Cardiac fibroblast (primary cell): ENCODE measurements around the genes FLVCR2 and TGFB3.

DNA sequence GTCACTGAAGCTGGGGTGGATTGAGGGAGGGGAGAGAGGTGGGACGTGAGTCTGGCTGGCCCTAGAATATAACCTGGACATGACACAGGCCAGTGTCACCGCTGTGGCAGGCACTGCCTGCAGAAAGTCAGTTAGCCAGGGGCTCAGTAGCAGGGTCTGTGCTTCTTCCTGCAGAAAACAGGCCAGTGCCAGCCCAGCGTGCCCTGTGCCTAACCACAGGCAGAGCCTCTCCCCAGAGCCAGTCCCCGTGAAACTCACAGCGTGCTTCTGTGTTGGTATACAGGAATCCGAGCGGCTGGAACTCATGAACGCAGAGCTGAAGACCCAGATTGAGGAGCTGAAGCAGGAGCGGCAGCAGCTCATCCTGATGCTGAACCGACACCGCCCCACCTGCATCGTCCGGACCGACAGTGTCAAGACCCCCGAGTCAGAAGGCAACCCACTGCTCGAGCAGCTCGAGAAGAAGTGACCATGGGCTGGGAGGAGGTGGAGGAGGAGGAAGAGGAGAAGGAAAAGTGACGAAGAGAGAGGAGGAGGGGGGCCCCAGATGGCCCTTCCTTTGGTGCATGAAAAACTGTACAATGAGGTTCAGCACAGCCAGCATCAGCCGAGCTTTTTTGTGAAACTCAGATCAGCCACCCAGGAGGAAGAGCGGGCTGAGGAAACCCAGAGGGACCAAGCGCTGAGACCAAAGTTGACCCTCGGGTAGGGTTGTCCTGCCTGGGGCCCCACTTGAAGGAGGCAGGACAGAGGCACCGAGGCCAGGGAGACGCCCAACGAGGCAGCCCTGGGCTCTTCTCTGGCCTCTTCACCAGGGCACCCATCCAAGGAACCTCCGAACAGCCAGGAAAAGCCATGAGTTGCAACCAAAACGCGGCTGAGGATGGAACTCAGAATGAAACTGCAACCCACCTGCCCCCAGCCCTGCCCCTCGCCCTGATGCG lies 41.5 kb downstream of the JDP2 start:
- RRBS: no CpG with 5 or more reads among the region's 30 CpGs

GRCh38 chr14:75578287-75579327 lies at the start of gene FLVCR2:
Gene FLVCR2, plus strand, starts transcription at chr14:75578620.
- RRBS: 4% methylated on average over 17 of the region's 62 CpGs

DNA sequence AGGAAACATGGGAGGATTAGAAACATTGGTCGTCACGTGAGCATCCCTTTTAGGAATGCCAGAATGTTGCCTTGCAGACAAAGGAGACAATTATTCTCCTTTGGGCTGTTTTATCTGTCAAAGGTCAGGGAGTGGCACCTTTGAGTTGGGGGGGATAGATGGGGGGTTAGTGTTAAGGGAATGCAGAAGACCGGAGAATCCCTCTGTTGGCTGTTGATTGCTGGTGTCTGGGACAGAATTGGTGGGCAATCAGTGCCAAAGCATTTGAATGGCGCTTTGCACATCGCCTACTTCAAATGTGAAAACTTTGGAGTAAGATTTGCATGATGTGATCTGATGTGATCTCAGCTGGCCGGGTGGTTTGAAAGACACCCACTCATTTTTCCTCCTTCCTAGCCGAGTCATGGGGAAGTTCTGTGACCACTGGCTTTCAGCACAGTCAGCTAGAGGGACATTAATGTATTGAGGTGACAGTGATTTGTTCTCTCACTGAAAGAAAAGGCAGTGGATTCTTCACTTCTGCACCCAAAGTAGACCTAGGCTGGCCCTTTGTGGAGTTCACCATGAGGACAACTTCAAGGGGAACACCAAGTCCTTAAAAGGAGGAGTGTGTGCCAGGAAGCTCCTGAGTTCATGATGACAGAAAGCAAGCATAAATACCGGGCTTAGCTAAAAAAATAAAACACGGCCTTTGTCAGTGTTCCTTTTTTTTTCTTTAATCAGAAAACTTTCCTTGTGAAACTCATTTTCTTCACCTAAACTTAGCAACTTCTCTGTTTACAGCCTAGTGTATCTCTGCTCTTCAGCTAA lies 31.5 kb downstream of the FLVCR2 start:
- RRBS: no CpG with 5 or more reads among the region's 9 CpGs

- RRBS: no CpG with 5 or more reads among the region's 5 CpGs
These were observed 35.9 kb downstream of the FLVCR2 start for GRCh38 chr14:75614242-75614740.

- RRBS: no CpG with 5 or more reads among the region's 1 CpG
These were observed 41.1 kb downstream of the ERG28 start for GRCh38 chr14:75619595-75619905.

- RRBS: no CpG with 5 or more reads among the region's 10 CpGs
These were observed 84.1 kb downstream of the TTLL5 start for GRCh38 chr14:75745053-75745611.

DNA sequence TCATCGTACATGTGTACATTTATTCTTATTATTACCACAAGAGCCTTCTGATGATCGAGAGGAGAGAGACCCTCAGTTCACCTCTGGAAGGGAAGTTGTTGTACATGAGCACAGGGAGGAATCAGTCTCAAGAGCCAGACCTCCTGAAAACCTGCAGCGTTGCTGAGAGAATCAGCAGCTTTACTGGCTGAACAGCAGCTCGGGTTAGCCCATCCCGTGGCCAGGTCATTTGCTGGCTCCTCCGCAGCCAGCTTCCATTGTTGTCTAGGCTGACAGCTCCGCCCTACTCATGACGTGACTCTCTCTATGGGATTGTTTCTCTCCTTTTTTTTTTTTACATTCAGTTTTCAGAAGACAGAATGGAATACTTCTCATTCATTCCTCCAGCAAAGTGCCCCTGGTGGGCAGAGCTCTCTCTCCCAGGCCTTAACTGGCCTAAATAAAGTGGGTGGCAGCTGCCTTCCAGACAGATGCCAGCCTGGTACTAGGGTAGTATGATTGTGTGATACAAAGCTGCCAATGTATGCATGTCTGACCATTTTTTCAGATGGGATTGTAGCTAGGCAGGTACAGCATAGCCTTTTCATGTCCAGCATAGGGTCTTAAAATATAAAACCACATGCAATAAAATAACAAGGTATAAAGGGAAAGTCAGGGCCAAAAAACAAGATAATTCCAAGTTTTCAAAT lies 69.8 kb downstream of the TGFB3 start:
- RRBS: no CpG with 5 or more reads among the region's 8 CpGs

DNA sequence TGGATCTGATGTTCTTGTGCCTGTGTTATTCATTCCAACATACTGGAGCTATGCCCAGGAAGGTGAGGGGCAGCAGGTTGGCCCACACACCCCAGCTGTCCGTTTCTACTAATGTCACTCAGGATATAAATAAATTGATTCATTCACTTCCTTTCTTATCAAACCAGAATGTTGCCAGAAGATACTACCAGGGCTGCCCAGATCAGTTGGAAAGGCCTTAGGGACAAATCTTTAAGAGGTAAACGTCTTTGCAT lies 40.6 kb downstream of the TGFB3 start:
- RRBS: no CpG with 5 or more reads among the region's 2 CpGs

DNA sequence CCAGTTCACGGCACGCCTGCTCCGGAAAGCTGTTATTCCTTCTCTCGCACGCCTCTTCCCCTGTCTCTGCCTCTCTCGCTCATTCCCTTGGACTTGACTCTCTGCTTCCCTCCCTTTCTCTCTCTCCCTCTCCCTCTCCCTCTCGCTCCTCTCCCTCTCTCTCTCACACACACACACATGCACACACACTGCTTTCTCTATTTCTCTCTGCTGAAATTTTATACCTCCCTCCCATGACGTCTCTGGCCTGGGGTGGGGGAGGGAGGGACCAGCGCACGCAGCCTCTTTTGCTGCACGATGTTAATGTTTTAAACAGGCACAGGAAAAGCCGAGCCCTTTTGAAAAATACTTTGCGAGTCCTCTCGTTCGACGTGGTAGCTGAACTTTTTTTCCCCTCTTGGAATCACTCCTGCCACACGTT lies at the start of gene TGFB3:
Gene TGFB3, minus strand, starts transcription at position 193 of the 421 bp plus-strand sequence.
- RRBS: no CpG with 5 or more reads among the region's 17 CpGs

DNA sequence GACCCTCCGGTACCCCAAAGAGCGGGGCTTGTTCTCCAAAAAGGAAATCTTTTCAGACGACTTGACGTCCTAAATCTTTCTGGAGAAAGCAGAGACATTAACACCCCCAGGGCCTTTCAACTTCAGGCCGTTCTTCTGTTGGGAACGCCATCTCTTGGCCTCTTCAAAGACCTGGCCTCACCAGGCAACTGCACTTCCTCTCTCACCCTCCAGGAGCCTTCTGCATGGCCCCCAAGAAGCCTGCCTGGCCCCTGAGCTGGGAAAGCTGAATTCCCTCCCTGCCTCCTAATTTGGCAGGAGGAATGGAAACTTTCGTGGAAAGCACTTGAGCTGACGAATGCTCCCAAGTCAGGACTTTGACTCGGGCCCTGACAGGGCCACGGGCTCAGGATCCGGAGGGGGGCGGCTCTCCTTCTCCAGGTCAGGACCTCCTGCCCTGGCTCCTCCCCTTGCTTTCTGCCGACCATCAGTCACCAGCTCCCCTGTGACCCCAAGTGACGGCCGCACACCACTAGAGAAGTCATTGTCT lies 65.9 kb upstream of the ESRRB start:
- RRBS: no CpG with 5 or more reads among the region's 15 CpGs

GRCh38 chr14:76329207-76329527 lies 46.8 kb upstream of the ESRRB start:
- RRBS: no CpG with 5 or more reads among the region's 5 CpGs

DNA sequence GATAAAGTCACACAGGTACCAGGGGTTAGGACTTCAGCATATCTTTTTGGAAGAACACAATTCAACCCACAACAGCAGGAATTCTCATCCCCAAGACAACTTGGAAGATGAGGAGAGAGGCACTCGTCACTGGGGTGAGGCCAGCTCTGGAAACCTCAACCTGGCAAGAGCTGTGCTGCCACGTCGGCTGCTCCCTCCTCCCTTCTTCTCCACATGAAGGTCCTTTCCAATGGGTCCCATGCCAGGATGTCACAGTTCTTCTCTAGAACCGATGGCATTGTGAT lies 138.2 kb upstream of the VASH1 start:
- RRBS: no CpG with 5 or more reads among the region's 4 CpGs

DNA sequence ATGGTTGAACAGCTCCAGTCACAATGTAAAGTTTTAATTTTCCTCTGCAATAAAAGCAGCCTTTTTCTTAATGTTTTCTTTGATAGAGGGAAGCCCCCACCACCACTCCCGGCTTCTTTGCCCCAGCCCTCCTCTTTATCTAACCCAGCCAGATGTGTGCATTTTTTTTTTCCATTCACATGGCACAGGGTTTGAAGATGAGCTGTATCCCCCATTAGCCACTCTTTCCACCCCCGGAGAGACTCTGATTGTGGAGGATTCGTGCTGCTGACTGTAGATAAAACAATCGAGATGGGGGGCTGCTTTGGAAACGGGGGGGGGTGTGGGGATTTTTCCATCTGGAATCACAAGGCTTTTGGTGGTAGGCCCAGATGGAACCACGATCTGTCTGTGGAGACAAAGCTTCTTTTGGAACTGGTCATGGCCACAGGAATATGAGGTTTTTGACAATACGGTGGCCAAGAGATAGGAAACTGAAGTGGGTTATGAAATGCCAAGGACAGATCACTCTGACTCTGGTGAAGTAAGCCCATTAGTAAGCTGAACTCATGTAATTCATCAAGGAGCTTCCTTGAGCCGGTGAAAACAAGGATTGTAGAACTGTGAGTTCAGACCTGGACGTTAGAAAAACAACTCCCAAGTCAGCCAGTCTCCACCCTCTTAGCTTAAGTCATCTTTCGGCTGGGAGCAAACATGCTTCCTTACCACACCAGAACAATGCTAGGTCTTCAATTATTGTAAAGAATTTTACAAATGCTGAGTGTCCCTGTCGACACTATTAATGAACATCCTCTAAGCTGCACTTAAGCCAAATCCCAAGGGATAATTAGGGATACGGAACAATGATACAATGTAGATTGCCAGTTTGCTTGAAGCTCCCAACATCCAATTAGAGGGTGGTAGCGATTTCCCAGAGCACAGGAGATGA lies 45.9 kb upstream of the VASH1 start:
- RRBS: no CpG with 5 or more reads among the region's 13 CpGs

GRCh38 chr14:76773501-76774133 lies 12.3 kb downstream of the VASH1 start:
- RRBS: no CpG with 5 or more reads among the region's 8 CpGs

DNA sequence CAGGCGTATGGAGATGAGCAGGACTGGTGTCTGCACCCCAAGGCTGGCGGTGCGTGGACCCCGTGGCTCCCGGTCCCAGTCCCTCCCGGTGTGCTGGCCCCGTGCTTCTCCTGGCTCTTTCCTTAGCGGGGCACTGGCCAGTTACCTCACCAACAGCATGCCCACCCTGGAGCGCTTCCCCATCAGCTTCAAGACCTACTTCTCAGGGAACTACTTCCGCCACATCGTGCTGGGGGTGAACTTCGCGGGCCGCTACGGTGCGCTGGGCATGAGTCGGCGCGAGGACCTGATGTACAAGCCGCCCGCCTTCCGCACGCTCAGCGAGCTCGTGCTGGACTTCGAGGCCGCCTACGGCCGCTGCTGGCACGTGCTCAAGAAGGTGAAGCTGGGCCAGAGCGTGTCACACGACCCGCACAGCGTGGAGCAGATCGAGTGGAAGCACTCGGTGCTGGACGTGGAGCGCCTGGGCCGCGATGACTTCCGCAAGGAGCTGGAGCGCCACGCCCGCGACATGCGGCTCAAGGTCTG lies 14.5 kb downstream of the VASH1 start:
- RRBS: no CpG with 5 or more reads among the region's 46 CpGs

GRCh38 chr14:76810660-76811452 lies 1.8 kb downstream of the ANGEL1 start:
- RRBS: no CpG with 5 or more reads among the region's 12 CpGs

DNA sequence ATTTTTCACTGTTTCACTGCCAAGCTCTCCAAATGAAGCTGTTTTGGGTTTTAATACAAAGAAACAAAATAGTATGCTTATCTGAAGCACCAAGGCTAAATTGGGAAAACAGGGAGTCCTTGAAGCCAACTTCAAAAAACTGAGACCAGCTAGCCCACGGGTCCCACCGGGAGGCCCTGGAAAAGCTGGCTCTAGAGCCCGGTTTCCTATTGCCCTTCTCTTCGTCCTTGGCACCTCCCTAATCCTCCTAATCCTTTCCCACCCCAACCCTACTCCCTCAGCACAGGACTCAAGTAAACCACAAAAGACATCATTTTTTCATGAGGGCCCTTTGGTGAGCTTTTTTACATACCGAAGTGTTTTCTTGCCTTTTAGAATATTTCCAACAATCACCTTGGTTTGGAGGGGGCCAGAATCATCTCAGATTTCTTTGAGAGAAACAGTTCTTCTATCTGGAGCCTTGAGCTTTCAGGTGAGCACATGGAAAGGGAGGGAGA lies 11.3 kb downstream of the LRRC74A start:
- RRBS: no CpG with 5 or more reads among the region's 5 CpGs

- RRBS: 79% methylated on average over 2 of the region's 15 CpGs
These were observed 98.4 kb downstream of the LRRC74A start for GRCh38 chr14:76924400-76925118.

GRCh38 chr14:76998949-76999470 lies 29.5 kb downstream of the IRF2BPL start:
- RRBS: no CpG with 5 or more reads among the region's 6 CpGs

DNA sequence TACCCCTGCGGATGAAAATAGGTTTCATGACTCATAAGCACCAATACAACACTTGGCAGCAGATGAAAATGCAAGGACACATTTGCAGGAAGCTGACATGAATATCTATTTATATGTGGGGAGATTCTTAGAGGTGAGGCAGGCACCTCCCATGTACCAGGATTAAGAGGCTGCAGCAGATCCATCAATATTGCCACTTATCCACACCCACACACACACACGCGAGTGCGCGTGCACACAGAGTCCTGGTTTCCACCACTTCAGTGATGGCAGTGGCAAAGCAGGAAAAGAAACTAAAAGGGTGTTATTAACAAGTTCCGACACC lies 5.5 kb downstream of the IRF2BPL start:
- RRBS: no CpG with 5 or more reads among the region's 6 CpGs